AG10803 (cell line): ENCODE results near the gene PGAM5.

- RRBS = no CpG with 5 or more reads among the region's 11 CpGs
Observed at GRCh38 chr12:132604915-132605501, 5.4 kb downstream of the LRCOL1 start.

DNA sequence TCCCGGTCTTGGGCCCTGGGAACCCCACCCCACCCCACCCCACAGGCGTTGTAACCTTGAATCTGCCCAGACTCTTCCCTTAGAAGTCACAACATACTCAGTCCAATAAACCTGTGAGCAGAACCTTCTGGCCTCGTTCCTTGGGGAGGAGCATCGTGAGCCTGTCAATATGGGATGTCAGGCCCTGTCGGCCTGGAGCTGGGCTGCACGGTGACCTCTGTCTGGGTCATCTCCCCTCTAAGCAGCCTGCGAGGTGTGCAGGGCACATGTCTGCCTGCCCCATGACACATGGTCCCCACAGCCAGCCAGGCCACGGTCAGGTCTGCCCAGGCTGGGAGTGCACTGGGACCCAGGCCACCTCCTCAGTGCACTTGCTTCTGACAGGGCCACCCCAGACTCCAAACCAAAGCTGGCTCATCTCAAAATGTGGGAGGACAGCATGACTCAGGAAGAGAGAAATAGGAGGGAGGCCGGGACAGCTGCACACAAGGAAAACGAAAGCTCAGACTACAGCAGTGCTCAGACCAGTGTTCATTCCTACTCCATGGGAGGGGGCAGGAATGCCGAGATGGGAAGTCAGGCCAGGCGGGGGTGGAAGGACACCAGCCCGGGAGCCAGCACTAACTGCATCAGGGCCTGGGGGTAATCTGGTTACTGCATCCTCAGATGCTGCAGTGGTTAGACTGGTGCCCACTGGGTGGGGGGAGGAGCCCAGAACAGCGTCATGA lies 3.9 kb downstream of the P2RX2 start:
- RRBS = no CpG with 5 or more reads among the region's 14 CpGs

DNA sequence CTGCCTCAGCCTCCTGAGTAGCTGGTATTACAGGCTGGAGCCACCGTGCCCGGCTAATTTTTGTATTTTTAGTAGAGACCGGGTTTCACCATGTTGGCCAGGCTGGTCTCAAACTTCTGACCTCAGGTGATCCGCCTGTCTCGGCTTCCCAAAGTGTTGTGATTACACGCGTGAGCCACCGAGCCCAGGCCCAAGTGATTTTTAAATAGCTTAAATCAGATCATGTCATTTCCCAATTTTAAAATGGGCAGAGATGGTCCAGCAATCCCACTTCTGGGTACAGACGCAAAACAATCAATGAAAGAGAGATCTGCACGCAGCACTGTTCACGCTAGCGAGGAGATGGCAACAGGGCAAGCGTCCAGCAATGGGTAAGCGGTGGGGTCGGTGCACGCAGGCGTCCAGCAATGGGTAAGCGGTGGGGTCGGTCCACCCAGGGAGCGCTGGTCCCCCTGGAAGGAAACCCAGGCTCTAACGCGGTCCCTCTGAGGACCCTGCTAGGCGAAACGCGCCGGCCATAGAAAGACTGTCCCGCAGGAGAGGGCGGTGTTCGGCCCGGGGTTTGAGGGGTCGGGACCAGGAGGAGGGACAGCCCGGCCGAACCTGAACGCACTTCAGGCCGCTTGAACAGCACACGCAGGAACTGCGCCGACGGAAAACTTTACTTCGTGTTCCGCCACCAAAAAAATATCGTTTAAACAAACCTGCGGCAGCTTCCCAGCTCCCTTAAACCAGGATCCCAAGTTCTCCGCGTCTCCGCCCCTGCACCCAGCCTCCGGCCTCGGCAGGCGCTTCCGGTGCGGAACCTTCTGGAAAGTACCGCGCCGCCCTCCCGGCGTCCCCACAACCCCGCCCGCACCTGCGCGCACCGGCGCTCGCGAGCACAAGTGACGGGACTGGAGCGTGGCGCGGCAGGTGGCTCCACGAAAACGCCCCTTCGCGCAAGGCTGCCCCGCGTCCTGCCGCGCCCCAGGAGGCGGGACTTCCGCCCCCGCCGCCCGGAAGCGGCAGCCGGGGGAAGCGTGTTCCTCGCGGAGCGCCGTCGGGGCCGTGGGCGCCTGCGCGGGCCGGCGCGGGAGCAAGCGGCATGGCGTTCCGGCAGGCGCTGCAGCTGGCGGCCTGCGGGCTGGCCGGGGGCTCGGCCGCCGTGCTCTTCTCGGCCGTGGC lies at the start of gene PGAM5:
Gene PGAM5, plus strand, starts transcription at position 1,053 of the 1,167 bp plus-strand sequence.
- RRBS = 2% methylated on average over 30 of the region's 108 CpGs

DNA sequence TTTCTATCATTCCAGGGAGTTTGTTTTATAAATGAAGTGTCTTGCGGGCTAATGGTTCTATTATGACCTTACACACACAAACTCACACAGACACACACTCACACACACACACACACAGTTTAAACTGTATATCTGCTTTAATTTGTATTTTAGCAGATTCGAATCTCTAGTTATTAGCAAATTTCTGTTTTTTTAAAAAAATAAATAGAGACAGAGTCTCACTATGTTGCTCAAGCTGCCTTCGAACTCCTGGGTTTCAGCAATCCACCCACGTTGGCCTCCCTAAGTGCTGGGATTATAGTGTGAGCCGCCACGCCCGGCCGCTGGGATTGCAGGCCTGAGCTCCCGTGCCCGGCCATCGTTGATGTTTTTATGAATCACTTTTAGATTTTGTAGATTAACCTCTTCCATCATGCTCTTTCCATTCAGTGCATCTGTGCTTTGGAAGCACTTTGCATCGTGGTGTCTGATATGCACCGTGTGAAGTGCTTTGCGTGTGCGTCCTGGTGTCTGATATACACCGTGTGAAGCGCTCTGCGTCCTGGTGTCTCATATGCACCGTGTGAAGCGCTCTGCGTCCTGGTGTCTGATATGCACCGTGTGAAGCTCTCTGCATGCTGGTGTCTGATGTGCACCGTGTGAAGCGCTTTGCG lies 20.9 kb downstream of the PGAM5 start:
- RRBS = no CpG with 5 or more reads among the region's 25 CpGs

GRCh38 chr12:132788708-132789508 lies 27.3 kb upstream of the ANKLE2 start:
- RRBS = 91% methylated on average over 2 of the region's 37 CpGs

GRCh38 chr12:132907952-132908649 lies 20.7 kb upstream of the CHFR start:
- RRBS = 2% methylated on average over 26 of the region's 71 CpGs

DNA sequence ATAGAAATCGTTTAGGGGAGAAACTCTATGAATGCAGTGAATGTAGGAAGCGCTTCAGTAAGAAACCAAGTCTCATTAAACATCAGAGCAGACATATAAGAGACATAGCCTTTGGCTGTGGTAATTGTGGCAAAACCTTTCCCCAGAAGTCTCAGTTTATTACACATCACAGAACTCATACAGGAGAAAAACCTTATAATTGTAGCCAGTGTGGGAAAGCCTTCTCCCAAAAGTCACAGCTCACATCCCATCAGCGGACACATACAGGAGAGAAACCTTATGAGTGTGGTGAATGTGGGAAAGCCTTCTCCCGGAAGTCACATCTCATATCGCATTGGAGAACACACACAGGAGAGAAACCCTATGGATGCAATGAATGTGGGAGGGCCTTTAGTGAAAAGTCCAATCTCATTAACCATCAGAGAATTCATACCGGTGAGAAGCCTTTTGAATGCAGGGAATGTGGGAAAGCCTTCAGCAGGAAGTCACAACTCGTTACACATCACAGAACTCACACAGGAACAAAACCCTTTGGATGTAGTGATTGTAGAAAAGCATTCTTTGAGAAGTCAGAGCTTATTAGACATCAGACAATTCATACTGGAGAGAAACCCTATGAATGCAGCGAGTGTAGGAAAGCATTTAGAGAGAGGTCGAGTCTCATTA lies 20.1 kb downstream of the ZNF84 start:
- RRBS = no CpG with 5 or more reads among the region's 9 CpGs

DNA sequence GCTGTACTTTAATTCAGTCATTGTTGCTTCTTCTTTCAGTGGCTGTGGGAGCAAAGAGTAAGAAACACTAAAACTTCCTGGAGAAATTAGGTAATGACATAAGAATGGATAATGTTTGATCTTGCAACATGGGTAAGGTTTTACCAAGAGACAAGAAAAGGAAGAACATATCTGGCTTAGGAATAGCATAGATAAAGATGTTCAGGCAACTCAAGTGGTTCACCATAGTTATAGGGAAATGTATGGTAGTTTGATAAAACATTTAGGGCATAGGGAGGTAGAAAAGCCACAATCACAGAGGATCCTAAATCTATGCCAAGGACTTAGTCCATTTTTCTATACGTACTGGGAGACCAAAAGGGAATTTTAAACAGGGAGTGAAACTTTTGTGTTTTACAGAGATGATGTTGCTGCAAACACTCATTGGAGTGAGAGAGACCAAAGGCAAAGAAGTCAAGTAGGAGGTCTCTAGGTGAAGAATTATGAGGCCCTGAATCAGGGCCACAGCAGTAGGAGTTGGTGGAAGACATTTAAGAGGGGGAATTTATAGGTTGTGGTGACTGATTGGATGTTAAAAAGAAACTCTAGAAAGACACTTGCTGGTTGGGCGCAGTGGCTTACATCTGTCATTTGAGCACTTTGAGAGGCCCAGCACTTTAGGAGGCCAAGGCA lies 8.9 kb downstream of the ZNF10 start:
- RRBS = no CpG with 5 or more reads among the region's 2 CpGs

DNA sequence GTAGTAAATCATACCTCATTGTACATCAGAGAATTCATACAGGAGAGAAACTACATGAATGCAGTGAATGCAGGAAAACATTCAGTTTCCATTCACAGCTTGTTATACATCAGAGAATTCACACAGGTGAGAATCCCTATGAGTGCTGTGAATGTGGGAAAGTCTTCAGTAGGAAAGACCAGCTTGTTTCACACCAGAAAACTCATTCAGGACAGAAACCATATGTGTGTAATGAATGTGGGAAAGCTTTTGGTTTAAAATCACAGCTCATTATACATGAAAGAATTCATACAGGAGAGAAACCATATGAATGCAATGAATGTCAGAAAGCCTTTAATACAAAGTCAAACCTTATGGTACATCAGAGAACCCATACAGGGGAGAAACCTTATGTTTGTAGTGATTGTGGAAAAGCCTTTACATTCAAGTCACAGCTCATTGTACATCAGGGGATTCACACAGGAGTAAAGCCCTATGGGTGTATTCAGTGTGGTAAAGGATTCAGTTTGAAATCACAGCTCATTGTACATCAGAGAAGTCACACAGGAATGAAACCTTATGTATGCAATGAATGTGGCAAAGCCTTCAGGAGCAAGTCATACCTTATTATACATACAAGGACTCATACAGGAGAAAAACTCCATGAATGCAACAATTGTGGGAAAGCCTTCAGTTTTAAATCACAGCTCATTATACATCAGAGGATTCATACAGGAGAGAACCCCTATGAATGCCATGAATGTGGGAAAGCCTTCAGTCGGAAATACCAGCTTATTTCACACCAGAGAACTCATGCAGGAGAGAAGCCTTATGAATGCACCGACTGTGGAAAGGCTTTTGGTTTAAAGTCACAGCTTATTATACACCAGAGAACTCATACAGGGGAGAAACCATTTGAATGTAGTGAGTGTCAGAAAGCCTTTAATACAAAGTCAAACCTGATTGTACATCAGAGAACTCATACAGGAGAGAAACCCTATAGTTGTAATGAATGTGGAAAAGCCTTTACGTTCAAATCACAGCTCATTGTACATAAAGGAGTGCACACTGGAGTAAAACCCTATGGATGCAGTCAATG lies 21.7 kb downstream of the ZNF268 start:
- RRBS = no CpG with 5 or more reads among the region's 3 CpGs